Epidermal melanocyte (primary cell): ENCODE results near the gene GLRX2.

- RRBS: no CpG with 5 or more reads among the region's 3 CpGs
These were observed 5.3 kb downstream of the IVNS1ABP start for GRCh38 chr1:185311460-185312520.

DNA sequence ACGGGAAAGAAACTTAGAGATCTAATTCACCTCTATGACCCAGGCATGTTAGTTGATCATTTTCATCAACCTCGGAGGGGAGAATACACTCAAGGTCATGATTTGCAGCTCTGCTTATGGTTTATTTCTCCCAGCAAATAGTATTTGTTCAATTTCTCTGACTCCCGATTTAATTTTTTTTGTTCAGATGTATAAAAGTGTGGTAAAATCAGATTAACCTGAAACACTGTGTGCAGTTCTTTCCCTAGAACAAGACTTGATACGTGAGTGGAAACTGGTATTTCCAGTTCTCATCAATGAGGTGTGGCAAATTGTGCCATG lies 76.7 kb upstream of the IVNS1ABP start:
- RRBS: no CpG with 5 or more reads among the region's 4 CpGs

DNA sequence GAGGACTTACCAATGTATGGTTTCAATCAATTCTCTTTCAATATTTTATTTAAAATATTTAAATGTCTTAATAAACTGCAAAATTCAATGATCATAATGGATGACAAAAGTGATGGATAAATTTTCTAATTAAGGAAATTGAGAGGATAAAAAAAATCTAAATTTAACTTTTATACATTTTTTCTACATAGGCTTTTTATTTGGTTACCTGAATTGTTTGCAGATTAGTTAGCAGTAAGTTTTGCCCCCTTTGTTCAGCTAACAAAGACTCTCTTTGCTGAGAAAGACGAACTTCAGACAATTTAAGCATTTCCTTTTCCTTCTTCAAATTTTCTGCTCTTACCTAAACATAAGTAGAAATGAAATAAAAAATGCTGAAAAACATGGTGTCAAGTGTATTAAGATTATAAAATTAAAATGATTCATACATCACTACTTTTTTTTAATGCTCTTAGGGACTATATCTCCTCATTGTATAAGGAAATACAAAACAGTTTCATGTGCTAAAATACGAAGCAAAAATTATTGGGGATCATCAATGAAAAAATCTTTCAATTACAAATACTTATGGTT lies 23.2 kb downstream of the TPR start:
- RRBS: no CpG with 5 or more reads among the region's 2 CpGs

DNA sequence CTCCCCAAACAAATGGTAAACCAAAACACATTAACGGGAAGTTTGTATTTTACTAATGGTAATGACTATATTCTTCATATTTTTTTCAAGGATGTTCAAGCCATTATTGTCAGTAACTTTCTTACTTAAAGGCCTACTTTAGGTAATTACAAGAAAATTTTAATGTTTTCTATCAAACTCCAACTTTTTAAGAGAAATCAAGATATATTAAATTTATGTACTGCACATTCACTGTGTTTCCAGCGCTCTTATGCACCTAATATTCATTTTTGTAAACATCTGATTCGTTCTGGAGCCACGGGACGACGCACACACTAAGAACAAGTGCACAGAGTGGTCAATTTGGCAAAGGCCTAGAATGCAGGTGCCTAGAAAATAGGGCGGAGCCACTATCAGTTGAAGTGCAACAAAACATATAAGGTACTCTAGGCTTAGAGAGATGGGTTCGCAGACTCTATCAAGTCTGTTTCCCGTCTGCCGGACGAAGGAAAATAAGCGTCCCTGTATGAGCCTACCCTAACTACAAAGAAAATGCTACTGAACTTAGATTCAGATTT lies 834 bp downstream of the TPR start:
- RRBS: no CpG with 5 or more reads among the region's 12 CpGs

GRCh38 chr1:187006485-187006988 lies 177.8 kb downstream of the PLA2G4A start:
- RRBS: no CpG with 5 or more reads among the region's 11 CpGs

- RRBS: no CpG with 5 or more reads among the region's 2 CpGs
These were observed 579.7 kb downstream of the PLA2G4A start for GRCh38 chr1:187408514-187408845.

DNA sequence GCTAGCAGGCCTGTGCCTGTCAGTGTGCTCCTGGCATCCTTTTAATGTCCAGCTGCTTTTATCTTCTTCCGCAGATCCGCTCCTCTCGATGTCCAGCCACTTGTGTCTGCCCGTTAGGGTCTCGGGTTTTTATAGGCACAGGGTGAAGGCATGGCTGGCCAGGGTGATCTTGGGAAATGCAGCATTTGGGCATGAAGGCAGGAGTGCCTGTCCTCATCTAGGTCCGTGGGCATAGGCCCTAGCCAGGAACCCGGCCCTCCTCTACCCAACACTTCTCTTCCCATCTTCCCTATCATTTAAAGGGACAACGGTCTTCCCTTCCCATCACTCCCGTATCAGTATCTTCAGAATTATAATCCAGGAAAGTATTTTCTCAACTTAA lies 715.1 kb downstream of the BRINP3 start:
- RRBS: no CpG with 5 or more reads among the region's 9 CpGs

DNA sequence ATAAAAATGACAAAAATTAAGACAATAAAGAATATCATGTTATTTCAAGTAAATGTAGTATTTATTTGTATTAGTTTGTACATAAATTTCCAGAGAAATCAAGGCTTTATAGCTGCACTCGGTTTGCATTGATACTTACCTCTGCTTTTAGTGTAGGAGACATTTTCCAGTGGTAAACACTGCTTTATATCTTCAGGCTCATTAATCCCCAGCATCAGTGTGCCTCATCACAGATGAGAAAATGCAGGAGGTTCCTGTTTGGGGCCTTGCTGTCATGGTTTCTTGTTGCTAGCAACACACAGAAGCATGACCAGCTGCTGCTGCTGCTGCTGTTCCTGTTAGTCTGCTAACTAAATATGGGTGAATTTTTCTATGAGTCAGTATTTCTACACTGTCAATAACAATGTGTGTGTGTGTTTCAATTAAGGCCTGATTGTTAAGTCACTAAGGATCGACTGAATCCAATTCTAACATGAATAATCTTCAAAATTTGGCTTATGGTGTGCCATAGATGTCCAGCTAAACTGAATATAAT lies 85.8 kb upstream of the RGS1 start:
- RRBS: no CpG with 5 or more reads among the region's 2 CpGs

DNA sequence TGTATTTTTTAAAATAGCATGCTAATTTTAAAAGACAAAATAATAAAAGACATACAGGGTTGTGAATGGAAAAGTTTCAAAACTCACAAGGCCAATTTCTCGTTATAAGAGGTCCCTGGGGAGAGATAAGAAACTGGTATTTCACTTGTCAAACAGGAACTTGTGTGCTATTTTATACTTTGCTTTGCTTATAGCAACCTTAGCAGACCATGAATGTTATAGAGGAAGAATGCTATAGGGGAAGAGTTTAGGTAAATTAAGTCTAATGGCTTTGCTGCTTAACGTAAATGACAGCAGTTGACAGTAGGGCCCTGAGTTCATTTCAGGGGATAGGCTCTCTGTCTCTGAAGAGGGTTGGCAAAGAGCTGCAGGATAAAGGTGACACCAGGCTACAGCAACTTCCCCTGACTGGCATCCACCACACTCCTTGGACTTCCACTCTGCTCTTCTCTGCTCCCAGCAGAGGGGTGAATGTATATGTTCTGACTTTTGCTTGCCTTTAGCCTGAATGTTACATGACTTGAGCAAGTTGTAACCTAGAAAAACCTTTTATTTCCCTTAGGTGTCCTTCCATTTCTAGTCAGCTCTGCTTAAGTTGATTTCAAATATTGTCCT lies 9.2 kb upstream of the RGS13 start:
- RRBS: no CpG with 5 or more reads among the region's 2 CpGs

- RRBS: no CpG with 5 or more reads among the region's 2 CpGs
These were observed 41.1 kb upstream of the RGS2 start for GRCh38 chr1:192767852-192768092.

DNA sequence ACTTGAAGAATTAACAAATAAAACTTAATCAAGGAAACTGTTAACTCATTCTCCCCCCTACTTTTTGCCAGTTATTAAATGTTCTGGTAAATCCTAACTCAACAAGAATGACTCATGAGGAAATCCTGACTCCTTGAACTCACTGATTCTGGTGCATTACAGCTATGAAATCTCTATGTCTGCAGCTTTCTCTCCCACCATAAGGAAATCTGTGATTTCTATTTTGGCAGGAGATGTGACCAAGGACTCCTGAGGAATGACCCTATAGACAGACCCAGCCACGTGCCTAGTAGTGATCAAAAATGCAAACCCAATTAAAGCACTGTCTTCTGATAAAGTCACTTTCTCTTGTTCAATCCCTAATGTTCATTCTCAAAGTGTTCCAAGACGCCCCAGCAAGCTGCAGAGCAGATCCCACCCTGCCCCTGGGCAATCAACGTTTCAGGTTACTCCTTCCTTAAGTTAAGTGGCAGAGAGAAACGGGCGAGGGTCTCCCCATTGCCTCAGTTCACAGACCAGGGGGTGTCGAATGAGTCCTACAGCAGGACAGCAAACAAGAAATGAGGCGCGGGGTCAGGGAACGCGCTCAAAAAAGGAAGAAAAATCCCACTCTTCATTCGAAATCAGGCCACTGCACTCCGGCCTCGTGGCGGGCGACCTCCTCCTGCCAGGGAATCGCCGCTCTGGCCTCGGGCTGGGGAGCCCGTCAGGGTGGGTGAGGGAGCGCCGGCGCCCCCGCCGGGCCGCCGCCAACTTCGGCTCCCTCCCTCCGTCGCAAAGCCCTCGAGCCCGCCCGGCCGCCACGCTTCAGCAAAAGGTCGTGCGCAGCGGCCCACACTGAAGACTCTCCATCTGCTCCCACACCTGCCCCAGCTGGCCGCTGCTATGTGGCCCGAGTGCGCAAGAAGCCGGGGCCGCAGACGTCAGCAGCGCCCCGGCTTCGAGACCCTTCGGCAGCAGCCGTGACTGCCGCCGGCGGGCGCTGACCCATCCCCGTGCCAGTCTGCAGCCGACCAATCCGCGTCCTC lies 588 bp upstream of the RGS2 start:
- RRBS: 5% methylated on average over 27 of the region's 56 CpGs

GRCh38 chr1:192811461-192812487 lies 2.9 kb downstream of the RGS2 start:
- RRBS: no CpG with 5 or more reads among the region's 7 CpGs

DNA sequence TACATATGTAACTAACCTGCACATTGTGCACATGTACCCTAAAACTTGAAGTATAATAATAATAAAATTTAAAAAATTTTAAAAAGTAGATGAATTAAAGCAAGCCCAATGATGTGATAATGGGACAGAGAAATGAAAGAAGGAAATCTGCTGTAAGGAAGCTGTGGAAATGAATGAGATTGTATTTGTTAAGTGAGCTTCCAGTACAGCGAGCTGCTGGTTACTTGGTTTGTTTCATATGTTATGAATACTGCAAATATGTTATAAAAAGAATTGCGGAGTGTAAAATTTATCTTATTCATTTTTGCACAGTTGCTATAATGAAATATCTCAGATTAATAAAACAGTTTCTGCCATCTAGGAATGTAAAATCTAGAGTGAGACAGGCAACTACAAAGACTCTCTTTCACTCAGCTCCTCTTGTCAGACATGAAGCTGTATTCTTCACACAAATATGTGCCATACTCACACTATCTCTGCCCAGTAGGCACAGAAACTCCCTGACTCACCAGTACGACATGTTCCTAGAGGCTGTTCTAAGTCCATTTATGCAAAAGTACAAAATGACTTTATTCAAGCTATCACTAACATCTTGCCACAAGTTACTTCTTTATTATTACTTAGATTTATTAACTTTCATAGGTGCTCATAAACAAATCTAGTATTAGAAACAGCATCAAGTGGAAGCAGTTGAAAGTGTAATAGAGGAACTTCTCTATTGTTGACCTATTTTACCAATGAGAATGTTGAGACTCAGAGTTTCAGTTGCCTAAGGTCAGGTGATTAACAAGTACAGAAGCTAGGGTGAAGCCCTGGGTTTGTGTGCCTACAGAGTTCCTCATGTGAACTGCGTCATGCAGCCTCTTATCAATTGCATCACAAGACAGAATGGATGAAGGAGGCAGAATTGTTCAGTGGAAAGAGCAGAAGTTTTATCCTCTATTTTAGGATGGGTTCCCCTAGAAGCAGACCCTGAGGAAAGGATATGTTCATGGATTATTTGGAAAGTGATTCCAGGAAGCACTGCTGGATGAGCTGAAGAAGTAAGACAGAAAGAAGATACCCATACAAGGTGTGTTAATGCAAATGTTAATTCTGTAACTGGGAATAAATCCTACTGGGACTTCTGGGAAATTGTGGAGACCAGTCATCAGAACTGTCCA lies 98.8 kb downstream of the RGS2 start:
- RRBS: no CpG with 5 or more reads among the region's 4 CpGs

DNA sequence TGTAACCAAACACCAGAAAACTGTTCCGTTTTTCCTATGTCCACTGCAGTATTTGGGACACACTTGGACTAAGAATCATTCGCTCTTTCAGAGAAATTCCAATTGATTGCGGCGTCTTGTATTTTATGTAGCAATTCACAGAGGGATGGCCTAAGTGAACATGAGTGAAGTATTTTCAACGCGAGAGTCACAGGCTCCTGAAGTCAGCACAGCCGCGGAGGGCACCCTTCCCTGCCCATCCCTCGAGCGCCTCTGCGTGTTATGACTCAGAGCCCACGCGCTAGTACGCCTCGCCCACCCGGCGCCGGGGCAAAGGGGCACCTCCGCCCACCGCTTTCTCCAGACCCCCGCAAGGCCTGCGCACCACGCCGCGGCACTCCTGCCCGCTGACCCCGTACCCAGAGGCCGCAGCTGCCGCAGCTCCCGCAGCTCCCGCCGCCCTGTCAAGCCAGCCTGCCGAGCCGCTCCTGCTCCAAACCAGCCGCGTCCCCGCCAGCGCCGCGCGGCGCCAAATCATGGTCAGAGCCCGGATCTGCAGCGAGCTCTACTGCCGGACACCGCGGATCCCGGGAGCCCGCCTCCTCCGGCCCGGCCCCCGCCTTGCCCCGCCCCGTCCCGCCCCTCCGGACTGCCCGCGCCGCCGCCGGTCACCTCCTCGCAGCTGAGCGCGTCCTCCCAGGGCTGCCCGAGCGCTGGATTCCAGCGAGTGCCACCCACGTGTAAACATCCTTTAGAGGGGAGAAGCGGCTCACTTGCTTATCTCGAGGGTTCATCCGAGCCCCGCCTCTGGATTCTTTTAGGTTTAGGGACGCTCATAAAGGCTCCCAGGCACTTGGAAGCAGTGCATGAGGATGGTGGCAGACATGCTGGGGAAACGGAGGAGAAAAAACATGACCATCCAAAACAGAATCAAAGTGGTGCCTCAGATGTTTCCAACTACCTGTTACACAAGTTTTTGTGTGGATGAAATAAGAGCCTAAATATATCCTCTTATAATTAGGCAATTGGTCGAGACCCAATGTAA lies at the start of gene GLRX2:
Gene GLRX2 (minus strand): TSS at position 549 of the 1,024 bp plus-strand sequence.
- RRBS: 4% methylated on average over 5 of the region's 75 CpGs

DNA sequence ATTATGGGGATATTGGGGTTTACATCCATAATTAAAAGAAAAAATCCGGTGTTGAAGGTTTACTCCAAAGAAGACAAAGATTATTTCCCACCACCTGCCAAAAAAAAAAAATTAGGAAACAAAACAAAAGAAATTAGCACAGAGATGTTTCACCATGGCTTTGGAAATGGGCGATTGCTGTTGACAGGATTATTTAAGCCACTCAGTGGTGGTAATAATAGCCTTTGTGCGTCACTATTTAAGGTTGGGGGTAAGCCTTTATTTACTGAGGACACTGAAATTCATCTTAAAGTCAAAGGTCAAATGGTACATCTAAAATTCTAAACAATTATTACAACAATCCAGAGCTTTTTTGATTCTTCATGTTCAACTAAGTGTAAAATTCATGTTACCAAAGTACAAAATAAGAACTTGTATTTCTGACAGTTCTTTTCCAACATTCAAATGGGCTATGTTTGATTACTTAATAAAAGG lies 713 bp upstream of the GLRX2 start:
- RRBS: no CpG with 5 or more reads among the region's 3 CpGs

DNA sequence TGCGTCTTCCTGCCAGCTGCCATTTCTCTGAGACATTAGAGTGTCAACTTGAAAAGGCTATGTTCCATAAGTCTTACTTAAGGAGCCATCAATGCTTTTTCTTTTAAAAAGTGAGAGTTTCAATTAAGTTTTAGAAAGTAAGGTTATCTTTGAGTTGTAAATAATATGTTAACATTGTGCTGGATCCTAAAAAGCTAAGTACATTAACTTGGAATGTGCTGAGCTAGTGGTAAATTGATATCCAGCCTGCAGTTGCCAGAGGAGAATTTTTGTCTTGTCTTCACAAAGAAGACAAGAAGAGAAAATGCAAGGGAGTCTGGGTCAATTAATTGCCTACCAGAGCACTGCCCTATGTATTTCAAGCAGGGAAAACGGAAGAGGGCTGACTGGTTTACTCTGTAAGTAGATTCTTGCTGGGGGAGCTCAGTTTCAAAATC lies 161.9 kb upstream of the B3GALT2 start:
- RRBS: no CpG with 5 or more reads among the region's 2 CpGs

GRCh38 chr1:195847708-195848672 lies 760.2 kb downstream of the KCNT2 start:
- RRBS: no CpG with 5 or more reads among the region's 18 CpGs

GRCh38 chr1:196393675-196394250 lies 214.5 kb downstream of the KCNT2 start:
- RRBS: no CpG with 5 or more reads among the region's 7 CpGs

DNA sequence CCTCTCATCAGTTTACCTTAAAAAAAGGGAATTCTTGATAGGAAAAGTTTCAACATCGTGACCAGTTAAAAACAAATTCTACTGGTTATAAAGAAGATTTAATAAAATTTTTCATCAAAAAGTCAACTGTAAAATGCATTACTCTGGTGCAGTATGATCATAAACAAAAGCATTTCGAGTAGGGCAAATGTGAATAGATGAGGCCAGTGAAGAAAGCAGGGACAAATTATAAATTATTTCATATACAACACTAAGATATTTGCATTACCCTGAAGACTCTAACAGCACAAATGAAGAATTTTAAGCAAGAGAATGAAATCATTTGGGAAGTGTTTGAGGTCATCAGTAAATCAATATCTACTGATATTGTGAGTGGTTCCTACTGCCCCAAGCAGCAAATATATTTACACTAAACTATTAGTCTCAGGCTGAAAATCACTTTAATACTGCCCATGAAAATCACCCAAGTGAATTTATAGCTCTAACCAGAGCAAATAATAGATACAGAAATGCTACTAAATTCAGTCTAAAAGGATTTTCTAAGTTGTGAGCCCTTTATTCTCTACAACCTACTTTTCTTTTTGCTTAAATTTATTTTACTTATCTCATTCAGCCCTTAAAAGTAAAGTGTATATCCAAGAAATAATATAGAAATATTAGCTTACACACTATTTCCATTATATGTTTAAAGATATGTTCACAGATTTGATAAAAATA lies 163.6 kb downstream of the KCNT2 start:
- RRBS: no CpG with 5 or more reads among the region's 2 CpGs